ENCODE measurements around a stretch of chr15.

- PRO-cap = no peak
Observed at GRCh38 chr15:78726862-78727359, 84.4 kb downstream of the ADAMTS7 start.

- PRO-cap = no peak
Observed at GRCh38 chr15:78798242-78798715, 13.0 kb downstream of the ADAMTS7 start.

DNA sequence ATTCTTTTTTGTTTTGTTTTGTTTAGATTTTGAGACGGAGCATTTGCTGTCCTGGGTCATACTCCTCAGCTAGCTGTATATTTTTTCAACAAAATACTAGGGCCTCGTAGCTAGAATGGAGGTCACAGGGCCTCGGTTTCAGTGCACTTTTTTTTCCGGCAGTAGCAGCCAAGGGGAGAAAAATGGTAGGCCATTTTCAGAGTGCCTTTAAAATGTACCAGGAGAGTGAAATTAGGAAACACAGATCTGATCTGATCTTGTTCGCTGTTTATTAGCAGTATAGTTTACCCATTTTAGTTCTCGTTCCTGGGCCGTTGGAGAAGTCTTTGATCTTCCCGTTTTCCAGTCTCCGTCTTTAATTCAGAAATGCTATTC lies 3.7 kb downstream of the MORF4L1 start:
- PRO-cap = no peak

DNA sequence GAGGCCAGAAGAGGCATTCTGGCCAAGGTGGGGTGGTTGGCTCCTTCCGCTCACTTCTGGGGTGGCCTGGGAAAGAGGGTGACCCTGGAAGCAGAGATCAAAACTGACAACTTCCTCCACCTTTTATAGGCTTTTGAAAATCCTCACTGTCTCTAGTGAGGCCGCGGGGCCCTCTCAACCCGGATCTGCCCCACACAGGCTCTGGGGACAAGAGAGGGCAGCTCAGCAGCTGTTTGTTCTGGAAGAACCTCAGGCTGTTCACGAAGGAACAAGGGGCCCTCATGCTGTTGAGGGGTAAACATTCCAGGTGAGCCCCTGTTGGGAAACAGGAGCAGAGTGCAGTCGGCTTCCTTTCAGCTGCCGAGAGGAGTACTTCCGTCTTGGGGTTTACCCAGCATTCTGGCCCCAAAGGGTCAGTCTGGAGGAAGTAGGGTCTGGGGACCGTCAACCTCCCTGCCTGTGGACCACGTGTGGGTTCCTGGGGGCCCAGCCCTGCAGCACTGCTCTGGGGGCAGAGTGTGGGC lies 49.0 kb upstream of the CTSH start:
- PRO-cap = bidirectional peak, plus-strand start at position 416 of the sequence, minus-strand start at position 200 of the sequence

DNA sequence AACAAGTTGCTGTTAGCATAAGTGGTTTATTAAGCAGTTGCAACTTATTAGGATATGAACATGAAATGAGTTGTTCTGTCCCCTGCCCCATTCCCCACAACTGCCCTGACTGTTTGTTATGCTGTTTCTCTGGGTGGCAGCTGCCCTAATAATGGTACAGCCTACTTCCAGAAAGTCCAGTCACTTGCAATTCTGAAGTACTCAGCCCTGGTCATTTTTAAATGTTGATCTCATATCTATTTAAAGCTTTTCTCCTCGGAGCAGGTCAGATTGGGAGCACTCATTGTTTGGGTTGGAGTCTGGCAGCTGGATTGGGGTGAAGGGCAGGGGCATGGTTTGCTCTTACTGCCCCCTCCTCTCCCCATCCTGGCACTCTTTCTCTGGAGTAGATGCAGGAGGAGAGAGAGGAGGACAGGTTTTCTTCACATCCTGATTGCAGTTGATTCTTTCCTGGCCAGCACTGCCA lies 62.8 kb upstream of the ANKRD34C start:
- PRO-cap = no peak

DNA sequence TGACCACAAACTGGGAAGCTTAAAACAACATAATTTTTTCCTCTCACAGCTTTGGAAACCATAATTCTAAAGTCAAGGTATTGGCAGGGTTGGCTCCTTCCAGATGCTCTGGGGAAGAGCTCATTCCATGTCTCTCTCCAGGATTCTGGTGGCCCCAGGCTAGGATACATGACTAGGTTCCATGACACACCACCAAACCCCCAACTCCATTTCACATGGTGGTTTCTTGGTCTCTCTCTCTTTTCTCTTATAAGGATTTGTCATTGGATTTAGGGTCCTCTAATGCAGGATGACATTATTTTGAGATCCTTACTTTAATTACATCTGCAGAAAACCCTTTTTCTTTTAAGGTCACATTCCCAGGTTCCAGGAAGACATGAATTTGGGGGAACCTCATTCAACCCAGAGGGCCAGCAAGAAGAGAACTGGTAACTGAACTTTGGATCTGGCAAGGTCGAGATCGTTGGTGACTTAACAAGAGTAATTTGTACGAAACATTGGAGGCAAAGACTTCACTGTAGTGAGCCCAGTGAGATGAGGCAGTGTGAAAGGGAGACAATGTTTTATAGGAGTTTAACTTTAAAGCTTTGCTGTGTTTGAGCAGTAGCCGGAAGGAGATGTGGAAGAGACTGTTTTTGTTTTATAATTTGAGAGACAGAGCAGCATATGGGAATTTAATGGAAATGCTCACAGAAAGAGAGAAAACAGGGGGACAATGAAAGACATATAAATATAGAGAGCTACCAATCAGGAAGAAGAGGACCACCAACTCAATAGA lies 33.6 kb downstream of the TMED3 start:
- PRO-cap = no peak

DNA sequence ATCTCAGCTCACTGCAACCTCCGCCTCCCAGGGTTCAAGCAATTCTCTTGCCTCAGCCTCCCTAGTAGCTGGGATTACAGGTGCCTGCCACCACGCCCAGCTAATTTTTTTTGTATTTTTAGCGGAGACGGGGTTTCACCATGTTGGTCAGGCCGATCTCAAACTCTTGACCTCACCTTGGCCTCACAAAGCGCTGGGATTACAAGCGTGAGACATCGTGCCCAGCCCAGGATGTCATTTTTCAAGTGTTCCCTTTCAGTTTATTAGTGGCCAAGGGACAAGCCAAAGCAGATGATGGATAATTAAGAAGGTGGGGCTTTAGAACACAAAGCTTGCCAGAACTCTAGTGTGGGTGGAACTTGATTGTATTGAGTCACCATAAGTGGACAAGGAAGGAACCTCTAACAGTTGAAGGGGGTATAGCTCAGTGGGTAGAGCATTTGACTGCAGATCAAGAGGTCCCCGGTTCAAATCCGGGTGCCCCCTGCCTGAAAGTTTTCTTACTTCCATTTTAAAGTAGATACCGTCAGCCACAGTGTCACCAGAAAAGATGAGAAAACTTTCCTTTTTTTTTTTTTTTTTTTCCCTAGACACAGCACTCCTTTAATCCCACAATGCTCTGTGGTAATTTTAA lies 152.5 kb downstream of the MTHFS start:
- PRO-cap = no peak

DNA sequence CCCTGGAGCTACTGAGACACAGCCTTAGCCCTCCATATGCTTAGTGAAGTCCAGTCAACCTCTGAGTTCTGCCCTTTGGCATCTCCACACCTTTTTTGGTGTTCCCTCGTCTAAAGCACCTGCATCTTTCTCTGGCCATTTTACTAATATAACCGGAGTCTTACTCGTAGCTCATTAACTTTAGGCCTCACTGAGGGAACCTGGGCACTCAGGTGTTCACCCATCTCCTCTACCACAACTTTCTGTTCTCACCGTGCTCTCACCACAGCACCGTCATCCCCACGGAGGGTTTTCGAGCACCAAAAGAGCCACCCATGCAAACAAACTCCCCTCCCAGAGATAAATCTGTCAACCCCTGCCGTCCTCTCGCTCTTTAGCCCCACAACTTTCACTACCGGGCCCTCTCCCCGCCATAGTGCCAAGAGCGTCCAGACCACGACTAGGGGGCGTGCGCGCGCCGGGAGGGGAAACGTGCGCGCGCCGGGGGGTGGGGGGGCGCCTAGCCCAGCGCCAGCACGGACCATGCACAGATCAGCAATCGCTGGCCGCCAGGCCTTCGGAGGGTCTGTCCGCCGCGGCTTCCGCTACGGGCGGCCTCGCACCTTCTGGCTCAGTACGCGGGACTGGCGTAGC lies 428 bp downstream of the MTHFS start:
- PRO-cap = bidirectional peak, plus-strand start at position 502 of the sequence, minus-strand start at position 414 of the sequence

- PRO-cap = bidirectional peak, plus-strand start at chr15:79923144, minus-strand start at chr15:79923119; unidirectional peak, minus-strand start at chr15:79923438
Observed at GRCh38 chr15:79922629-79923561, 26.1 kb upstream of the MTHFS start.

DNA sequence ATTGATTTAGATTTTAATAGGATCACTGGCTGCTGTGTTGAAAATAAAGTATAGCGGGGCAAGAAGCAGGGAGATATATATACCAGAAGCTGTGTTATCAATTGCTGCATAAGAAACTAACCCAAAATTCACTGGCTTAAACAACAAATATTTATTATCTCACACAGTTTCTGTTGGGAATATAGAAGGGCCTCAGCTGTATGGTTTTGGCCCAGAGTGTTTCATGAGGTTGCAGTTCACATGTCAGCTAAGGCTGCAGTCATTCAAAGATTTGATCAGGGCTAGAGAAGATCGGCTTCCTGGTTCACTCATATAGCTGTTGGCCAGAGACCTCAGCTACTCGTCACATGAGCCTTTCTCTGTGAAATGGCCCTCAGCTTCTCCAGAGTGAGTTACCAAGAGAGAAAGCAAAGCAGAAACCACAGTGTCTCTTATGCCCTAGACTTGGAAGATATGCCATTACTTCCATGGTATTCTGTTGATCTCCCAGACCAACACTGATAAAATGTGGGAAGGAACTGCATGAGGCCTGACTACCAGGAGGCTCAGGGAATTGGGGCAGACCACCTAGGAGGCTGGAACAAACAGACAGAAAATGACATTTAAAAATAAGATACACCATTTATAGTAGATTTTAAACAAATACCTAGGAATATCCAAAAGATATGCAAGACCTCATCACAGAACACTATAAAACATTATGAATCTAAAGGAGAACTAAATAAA lies 42.9 kb upstream of the FAH start:
- PRO-cap = no peak

DNA sequence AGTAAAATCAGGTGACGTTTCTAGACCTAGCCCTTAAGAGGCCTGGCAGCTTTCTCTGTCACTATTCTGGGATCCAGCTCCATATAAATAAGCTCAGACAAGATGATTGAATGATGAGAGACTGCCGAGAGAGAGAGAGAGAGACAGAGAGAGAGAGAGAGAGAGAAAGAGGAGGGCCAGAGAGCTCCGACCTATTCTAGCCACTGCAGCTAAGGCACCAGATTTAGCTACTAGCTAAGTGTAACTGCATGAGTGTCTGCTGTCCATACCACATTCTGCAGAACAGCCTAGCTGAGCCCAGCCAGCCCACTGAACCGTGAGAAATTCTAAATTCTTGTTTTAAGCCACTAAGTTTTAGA lies 36.1 kb upstream of the CTXND1 start:
- PRO-cap = no peak

DNA sequence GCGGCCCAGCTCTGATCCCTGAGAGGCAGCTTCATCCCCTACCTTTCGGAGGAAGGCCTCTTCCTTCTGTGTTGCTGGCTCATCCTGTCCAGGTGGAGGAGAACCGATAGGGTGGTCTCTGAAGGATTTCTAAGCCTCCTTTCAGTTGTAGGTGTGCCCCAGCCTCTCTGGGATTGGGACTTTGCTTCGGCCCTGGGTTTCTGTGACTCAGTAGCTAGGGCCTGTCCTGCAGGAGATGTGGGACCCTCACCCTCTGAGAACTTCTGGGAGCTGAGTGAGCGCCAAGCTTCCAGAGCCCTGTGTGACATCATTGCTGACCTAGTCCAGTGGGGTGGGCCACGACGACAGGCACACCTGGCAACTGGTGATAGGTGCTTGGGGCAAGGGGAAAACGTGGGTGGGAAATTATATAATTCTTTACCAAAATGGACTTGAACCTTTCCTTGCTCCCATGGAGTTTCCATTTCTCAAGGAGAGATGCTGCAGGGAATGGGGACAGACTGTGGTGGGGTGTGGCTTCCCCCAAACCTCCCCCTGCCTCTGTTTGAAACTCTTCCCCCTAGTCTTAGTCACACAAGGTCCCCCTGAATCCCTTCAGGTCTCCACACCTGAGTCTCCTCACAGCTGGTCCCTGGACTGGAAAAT lies 62.5 kb upstream of the ARNT2 start:
- PRO-cap = no peak

DNA sequence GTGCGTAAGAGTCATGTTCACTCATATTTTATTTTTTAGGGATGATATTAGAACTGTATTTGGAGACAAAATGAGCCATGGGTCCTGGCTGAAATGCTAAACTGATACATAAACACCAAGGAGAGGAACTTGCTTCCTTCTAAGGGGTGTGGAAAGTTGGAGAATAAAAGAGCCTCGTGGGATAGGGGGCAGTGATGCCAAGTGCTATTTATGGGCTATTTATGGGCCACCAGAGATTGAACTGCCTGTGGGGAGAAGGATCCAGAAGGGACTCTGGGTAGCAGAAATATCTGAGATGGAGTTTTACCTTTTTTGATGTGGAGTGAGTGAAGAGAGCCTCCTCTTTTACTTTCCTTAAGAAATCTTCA lies 1.8 kb upstream of the ARNT2 start:
- PRO-cap = no peak

GRCh38 chr15:80404999-80405285 lies 760 bp downstream of the ARNT2 start:
- PRO-cap = no peak

DNA sequence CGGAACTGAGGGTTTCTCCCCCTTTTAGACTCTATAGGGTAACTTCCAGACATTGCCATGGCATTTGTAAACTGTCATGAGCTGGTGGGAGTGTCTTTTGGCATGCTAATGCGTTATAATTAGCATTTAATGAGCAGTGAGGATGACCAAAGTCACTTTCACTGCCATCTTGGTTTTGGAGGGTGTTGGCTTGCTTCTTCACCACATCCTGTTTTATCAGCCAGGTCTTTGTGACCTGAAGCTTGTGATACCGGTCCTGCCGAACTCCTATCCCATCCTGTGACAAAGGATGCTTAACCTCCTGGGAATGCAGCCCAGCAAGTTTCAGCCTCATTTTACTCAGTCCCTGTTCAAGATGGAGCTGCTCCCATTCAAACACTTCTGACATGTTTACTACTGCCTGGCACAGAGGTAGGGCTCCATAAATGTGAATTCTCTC lies 15.7 kb upstream of the ABHD17C start:
- PRO-cap = no peak

- PRO-cap = no peak
Observed at GRCh38 chr15:80715107-80715725, 20.1 kb downstream of the ABHD17C start.

- PRO-cap = no peak
Observed at GRCh38 chr15:80776296-80776579, 2.9 kb upstream of the CEMIP start.

GRCh38 chr15:80857069-80857507 lies 77.9 kb downstream of the CEMIP start:
- PRO-cap = no peak

GRCh38 chr15:81032980-81033270 lies 32.2 kb downstream of the TLNRD1 start:
- PRO-cap = no peak

DNA sequence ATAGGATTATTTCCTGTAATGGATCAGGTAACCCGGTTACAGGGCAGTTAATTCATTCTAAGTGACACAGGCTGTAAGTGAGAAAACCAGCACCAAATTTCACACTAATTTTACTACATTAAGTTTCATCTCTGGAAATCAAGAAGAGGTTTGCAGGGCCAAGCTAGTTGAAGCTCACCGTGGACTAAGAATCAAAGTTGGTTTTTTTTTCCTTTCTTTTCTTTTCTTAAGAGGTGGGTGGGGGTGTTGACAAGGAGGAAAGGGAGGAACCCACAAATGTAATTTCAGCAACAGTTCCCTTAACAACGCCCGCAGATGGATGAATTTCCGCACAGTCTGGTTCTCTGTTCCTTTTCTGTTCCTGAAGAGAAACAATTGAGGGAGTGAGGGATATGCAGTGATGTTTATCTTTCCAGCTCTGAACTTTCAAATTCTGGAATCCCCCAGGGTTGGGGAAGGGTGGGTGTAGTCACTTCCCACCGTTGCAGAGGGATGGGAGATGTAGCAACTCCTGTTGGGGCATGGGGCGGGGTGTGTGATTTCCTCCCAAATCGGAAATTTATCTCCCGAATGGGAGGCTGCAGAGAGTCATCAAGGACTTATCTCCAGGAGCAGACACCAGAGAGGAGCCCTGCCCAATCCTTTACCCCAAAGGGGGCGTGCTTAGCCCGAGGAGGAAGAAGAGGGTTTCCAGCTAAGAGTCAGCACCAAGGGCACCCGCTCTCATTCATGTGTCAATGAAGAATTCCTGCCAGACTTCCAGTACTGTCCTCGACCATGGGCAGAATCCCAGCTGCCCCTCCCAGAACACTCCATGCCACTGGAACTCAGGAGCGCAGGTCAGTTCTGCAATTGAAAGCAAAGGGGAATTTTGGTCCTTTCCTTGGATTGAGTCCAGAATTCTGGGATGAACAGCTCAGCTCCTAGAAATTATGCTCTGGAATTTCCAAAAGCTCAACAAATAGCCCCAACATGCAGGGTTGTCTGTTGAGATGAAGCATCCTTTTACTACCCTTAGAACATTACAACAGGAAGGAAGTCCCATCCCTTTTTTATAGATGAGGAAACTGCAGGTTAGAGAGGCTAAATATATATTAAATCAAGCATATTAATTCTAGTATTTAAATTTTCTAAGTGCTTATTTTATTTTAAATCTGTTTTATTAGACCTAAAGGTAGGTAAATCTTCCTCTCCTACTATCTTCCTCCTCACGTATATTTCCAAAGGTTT lies 35.0 kb upstream of the CFAP161 start:
- PRO-cap = no peak

Data from sciatic nerve (tissue), 1 donor.